AG04450 (cell line): ENCODE results near the genes TDRD3 and KLHL1.

DNA sequence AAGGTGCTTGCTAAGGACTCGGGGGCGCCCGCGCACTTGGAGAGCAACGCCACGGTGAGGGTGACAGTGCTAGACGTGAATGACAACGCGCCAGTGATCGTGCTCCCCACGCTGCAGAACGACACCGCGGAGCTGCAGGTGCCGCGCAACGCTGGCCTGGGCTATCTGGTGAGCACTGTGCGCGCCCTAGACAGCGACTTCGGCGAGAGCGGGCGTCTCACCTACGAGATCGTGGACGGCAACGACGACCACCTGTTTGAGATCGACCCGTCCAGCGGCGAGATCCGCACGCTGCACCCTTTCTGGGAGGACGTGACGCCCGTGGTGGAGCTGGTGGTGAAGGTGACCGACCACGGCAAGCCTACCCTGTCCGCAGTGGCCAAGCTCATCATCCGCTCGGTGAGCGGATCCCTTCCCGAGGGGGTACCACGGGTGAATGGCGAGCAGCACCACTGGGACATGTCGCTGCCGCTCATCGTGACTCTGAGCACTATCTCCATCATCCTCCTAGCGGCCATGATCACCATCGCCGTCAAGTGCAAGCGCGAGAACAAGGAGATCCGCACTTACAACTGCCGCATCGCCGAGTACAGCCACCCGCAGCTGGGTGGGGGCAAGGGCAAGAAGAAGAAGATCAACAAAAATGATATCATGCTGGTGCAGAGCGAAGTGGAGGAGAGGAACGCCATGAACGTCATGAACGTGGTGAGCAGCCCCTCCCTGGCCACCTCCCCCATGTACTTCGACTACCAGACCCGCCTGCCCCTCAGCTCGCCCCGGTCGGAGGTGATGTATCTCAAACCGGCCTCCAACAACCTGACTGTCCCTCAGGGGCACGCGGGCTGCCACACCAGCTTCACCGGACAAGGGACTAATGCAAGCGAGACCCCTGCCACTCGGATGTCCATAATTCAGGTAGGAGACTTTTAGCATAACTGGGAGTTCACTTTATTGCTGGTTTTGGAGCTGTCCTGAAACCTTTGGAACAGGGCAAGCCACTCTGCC, 3.0 kb downstream of the PCDH17 start:
- CAGE, long polyA plus RNA, result no peak
- RRBS, result 14% methylated on average over 4 of the region's 75 CpGs

GRCh38 chr13:57860723-57861162, 229.2 kb downstream of the PCDH17 start:
- CAGE, long polyA plus RNA, result no peak
- RRBS, result no CpG with 5 or more reads among the region's 2 CpGs

- CAGE, long polyA plus RNA, result no peak
- RRBS, result 2% methylated on average over 40 of the region's 83 CpGs
These were observed at the start of gene TDRD3 for GRCh38 chr13:60396741-60397674. Gene TDRD3 (plus strand): TSS chr13:60397220.

DNA sequence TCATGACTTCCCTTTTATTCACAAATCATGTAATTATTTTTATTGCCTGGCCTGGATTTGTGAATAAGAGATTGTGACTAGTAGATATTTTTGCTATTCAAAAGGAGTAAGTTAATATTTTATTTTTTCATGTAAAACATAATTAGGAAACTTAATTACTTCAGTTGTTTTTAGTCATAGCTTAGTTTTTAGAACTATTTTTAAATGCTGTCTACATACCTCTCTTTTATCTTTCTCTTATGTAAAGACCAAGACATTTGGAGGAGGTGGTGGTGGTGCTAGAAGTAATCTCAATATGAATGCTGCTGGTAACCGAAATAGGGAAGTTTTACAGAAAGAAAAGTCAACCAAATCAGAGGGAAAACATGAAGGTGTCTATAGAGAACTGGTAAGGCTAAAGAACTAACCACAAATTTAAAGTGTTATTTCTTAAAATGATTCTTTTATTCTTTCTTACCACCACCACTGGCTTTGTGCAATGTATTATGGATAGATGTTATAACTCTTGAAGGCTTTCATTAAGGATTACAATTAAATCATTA, 97.2 kb downstream of the TDRD3 start:
- CAGE, long polyA plus RNA, result no peak
- RRBS, result no CpG with 5 or more reads among the region's 1 CpG

GRCh38 chr13:69683797-69684417, 424.3 kb downstream of the KLHL1 start:
- CAGE, long polyA plus RNA, result no peak
- RRBS, result no CpG with 5 or more reads among the region's 2 CpGs

GRCh38 chr13:70108062-70108767, at the start of gene KLHL1:
Gene KLHL1 (minus strand): TSS chr13:70108452.
- CAGE, long polyA plus RNA, result no peak
- RRBS, result no CpG with 5 or more reads among the region's 21 CpGs

- CAGE, long polyA plus RNA, result no peak
- RRBS, result no CpG with 5 or more reads among the region's 4 CpGs
These were observed 624.8 kb downstream of the DACH1 start for GRCh38 chr13:71242141-71242609.

DNA sequence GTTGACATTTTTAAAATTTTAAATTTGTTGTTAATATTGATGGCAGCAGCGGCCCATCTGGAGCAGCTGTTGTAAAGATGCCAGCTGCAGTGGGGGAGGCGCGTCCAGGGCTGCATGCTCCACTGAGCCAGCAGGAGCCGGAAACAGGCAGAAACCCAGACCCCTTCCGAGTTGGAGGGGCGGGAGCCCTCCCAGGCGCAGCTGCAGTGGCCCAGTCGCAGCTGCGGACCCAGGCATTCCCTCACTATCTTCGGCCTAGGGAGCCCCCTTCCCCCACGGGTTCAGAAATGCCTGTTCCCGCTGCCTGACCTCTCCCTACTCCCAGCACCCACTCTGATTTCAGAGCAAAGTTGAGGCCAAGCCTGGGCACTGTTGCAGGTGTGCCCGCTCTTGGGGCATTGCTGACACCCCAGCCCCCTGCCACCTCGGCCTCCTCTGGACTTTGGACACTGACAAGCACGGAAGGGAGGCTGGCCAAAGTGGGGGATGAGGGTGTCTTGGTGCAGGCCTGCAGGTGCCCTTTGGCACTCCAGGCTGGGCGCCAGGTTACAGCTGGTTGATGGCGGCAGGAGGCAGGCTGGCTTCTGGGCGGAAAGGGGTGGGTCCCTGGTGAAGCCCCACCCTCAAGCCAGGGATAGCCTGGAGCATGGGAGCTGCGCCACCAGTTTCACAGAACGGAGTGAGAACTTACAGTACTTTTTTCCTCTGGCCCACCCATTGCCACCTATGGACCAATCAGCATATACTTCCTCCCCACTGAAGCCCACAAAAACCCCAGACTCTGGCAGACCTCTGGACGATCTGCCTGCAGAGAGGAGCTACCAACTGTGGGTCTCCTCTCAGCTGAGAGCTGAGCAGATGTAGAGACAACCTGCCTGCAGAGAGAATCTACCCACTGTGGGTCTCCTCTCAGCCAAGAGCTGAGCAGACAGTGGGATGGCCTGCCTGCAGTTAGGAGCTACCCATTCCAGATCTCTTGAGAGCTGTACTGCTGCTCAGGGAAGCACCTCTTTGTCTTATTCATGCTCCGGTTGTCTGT, 69.4 kb downstream of the PIBF1 start:
- CAGE, long polyA plus RNA, result no peak
- RRBS, result no CpG with 5 or more reads among the region's 22 CpGs

DNA sequence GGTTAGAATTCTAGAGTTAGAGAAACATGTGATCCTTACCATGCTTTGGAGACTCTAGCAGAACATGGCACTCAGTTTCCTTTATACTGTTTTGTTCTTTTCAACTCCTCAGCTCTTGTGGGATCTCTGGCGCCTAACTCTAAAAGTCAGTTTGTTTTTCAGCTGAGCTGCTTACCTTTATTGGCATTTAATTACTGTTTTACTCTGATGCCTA, 87.5 kb upstream of the KLF5 start:
- CAGE, long polyA plus RNA, result no peak
- RRBS, result no CpG with 5 or more reads among the region's 1 CpG

DNA sequence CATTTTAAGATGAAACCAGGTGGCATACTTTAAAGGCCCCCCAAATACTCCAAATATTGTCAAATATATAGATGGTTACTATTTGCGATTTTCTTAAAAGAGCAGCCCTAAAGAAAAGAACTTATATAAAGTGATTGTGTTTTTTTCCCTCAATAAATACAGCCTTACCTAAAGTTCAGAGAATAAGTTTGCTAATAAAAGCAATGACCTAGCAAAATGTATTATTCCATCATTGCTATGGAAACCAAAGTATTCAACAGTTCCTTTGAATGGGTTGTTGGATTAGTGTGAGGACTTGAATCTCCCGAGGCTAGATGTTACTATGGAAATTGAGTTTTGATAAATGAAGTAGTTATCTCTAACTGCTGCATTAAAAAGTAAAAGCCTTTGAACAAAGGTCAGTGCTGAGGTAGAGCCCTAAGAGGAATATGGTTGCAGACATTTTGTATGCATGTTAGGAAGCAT, 6.1 kb downstream of the KLF5 start:
- CAGE, long polyA plus RNA, result no peak
- RRBS, result no CpG with 5 or more reads among the region's 2 CpGs

DNA sequence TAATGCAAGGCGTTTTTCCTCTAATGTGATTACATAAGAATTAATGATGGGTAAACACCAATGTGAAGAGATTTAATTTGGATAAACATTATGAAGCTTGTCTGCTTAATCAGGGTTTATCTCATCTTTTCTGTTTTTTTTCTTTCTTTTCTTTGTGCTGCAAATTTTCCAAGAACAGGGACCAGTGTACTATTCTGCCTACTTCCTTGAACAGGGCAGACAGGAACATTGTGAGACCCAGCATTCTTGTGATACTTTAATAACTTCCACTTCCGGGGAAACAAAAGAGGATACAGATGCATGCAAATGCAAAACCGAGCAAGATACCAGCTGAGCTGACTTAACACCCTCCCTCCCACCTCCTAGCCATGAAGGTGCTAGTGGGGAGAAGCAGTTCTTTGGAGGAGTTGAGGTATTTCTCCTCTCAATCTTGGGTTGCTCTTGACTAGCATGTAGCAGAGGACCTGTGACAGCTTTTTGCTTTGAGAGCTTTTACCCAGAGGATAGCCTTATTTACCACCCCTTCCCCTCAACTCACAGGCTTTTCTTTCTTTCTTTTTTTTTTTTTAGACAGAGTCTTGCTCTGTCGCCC, 111.1 kb downstream of the KLF5 start:
- CAGE, long polyA plus RNA, result no peak
- RRBS, result no CpG with 5 or more reads among the region's 4 CpGs

DNA sequence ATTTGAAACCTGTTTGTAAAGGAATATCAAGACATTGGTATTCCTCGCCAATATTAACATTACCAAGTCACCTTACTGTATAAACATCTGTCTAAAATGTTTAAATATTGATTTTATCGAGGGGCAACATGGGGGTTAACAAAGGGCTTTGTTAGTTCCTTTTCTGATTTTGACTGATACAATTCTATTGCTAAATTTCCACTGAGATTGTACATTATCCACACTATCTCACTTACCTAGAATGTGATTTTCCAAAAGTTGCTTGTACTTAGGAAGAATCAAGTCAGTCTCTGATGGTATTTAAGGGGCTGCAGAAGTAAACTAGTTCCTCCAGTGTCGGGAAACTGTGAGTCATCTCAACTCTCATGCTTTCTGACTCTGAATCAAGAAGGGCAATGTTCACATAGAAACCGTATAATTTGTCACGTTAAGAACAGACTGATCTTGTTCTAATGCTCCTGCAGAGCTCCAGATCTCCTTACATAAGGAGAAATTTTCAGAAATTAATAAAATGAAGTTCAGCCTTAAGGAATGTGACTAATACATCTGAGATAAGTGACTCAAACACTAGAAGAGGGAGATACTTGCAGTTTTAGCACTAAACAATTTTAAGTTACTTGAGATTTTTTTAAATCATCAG, 369.3 kb downstream of the KLF5 start:
- CAGE, long polyA plus RNA, result no peak
- RRBS, result no CpG with 5 or more reads among the region's 5 CpGs

DNA sequence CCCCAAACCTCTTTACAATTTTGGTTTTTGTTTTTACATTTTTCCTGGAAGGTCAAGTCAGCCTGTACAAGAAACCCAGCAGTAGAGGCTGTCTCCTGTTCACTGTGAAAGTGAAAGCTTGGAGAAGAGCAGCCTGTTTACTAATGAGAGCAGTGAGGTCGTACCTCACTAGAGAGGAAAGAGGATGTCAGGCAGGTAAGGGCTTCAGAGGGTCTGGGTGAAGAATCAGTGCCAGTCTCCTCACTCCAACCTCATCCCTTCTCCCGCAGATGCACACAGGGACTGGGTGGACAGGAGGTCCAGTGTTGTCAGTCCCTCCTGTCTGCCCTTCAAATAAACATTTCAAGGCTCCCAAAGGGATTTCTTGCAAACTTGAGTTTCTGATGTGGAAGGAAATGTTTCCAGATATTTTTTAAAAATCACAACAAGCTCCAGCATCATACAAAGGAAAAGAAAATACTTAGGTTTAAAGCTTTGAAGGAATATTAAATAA, 462.5 kb downstream of the KLF5 start:
- CAGE, long polyA plus RNA, result no peak
- RRBS, result no CpG with 5 or more reads among the region's 2 CpGs

DNA sequence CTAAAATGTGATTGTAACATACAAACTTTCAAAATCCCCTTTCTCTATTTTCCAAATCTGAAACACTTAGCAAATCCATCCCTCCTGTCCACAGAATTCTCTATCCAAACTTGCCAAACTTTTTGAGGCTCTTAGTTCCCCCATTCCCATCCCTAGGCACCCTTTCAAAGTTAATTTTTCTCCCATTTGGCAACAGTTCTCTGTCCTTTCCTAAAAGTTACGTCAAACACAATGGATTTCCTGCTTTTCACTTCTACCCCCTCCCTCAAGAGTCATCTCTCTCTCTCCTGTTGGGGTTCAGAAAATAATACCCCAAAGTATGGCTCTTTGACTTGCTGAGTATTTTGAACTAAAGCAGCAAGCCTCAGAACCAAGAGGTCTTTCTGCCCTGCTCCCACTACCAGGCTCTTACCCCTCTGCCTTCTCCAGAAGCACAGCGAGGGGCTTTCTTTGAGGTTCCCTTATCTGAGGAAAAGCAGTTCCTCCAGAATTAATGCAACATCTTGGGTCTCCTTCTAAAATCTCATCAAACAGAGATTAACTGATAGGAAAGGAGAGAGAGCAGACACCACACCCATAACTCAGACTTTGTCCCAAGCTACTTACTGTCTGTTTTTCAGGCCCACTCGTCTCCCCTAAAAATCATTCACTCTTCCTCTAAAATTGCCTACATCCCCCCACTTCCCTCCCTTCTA, 861.8 kb downstream of the KLF5 start:
- CAGE, long polyA plus RNA, result no peak
- RRBS, result no CpG with 5 or more reads among the region's 3 CpGs

- CAGE, long polyA plus RNA, result no peak
- RRBS, result no CpG with 5 or more reads among the region's 9 CpGs
These were observed 926.3 kb downstream of the KLF5 start for GRCh38 chr13:73984947-73985569.

- CAGE, long polyA plus RNA, result no peak
- RRBS, result no CpG with 5 or more reads among the region's 4 CpGs
These were observed 968.0 kb downstream of the KLF5 start for GRCh38 chr13:74026771-74027209.

- CAGE, long polyA plus RNA, result no peak
- RRBS, result no CpG with 5 or more reads among the region's 2 CpGs
These were observed 1163.0 kb downstream of the KLF5 start for GRCh38 chr13:74221734-74222272.

GRCh38 chr13:74233122-74233558, 1174.3 kb downstream of the KLF5 start:
- CAGE, long polyA plus RNA, result no peak
- RRBS, result no CpG with 5 or more reads among the region's 9 CpGs

DNA sequence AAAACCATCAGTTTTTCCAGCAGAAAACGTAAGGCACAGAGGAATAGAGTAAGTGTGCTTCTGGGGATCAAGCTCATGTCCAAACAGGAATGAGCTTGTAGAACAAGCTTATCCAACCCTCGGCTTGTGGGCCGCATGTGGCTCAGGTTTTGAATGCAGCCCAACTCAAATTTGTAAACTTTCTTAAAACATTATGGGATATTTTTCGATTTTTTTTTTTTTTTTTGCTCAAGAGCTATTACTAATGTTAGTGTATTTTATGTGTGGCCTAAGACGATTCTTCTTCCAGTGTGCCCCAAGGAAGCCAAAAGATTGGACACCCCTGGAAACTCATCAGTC, 1039.1 kb downstream of the TBC1D4 start:
- CAGE, long polyA plus RNA, result no peak
- RRBS, result no CpG with 5 or more reads among the region's 5 CpGs

DNA sequence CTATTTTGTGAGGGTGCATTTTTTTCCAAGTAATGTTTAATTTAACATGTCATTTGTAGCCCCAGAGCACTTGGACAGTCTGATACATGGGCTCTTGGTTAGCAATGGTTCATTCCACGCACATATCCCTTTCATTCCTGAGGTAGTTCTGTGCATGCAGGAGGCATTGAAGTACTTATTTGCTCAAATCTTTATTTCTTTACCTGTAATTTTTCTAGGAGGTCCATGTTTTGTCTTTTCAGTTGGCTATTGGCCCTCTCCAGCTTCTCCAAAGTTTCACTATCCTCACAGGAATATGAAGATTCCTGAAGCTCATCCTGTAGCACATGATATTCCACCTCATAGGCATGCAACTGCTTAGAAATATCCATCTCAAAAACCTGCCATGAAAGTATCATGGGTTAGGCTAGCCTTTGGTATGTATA, 193.2 kb downstream of the TBC1D4 start:
- CAGE, long polyA plus RNA, result no peak
- RRBS, result no CpG with 5 or more reads among the region's 1 CpG